Body of pancreas (tissue), 2 donors: ENCODE data around the genes FCRL6, SLAMF8, NHLH1 and VANGL2.

GRCh38 chr1:158001035-158001699, 7.7 kb downstream of the KIRREL1 start:
- PRO-cap: no peak
- RAMPAGE, long total RNA, 2 experiments: no peak in any of the 2 experiments

DNA sequence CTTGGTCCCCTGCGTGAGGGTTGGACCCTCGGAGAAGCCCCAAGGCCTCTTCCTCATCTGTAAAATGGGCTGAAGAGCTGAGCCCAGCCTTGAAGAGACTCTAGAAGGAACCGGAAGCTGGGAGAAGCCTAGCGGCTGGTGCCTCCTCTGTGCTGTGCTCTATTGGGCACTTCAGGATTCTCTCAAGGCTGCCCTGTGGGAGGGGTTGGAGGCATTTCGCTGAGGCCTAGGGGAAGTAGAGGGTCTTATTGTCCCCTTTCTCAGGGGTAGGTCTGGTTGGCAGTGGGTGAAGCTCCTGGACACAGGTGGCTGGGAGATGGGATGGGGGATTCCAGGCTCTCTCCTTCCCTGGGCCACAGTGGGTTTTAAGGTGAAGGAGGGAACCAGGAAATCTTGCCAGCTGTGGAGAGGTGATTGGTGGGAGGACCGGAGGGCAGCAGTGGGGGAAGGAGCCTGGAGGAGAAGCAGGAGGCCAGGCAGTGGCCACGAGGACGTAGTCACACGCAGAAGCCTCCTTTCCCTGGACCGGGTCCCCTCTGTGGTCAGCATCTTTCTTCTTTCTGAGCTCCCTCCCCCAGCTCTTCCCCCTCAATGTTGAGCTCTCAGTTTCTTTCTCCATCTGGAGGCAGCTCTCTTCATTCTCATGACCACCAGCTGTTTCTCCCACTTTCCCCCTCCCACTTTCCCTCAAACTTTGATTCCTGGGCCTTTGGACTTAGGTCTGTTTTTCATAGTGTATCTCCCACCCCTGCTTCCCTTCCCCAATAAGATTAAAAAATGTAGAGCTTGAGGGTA, 18.1 kb downstream of the KIRREL1 start:
- PRO-cap: no peak
- RAMPAGE, long total RNA, 2 experiments: no peak in any of the 2 experiments

DNA sequence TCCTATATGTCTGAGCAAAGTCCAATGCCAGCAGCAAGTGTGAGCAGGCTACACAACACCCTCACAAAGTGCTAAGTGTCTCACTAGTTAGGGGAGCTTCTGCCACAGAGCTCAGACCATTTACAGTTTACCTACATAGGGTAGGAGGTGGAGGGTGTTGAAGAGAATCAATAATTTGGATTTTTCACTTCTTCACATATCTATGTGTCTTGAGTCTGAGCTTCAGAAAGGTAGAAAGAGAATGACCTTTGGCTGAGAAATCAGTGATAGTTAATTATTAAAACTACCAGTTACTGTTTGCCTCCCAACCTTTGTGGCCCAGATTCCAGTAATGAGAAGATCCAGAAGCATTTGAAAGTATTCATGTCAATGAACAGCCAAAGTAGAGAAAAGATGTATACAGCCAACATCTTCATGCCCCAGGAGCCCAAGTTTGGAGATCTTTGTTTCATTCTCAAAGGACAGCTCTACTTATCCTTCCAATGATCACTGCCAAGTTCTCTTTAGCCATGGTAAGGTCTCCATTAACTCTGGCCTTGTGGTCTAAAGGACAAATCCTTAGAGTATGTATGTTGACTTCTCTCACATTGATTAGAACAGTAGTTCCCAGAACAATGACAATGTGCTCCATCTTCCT, 26.1 kb downstream of the OR10J5 start:
- PRO-cap: no peak
- RAMPAGE, long total RNA, 2 experiments: no peak in any of the 2 experiments

- PRO-cap: no peak
- RAMPAGE, long total RNA, 2 experiments: no peak in any of the 2 experiments
These were observed 21.3 kb upstream of the OR10J5 start for GRCh38 chr1:159557128-159557578.

- PRO-cap: no peak
- RAMPAGE, long total RNA, 2 experiments: no peak in any of the 2 experiments
These were observed at the start of gene FCRL6 for GRCh38 chr1:159802217-159802655. Gene FCRL6 (plus strand): TSS chr1:159802360.

GRCh38 chr1:159826475-159827051, at the start of gene SLAMF8:
Gene SLAMF8 (plus strand): TSS chr1:159826873.
- PRO-cap: no peak
- RAMPAGE, long total RNA, 2 experiments: start-site peak on the plus strand in 1 of 2 experiments, at chr1:159826730-159826786 at its widest, 7 reads per replicate

DNA sequence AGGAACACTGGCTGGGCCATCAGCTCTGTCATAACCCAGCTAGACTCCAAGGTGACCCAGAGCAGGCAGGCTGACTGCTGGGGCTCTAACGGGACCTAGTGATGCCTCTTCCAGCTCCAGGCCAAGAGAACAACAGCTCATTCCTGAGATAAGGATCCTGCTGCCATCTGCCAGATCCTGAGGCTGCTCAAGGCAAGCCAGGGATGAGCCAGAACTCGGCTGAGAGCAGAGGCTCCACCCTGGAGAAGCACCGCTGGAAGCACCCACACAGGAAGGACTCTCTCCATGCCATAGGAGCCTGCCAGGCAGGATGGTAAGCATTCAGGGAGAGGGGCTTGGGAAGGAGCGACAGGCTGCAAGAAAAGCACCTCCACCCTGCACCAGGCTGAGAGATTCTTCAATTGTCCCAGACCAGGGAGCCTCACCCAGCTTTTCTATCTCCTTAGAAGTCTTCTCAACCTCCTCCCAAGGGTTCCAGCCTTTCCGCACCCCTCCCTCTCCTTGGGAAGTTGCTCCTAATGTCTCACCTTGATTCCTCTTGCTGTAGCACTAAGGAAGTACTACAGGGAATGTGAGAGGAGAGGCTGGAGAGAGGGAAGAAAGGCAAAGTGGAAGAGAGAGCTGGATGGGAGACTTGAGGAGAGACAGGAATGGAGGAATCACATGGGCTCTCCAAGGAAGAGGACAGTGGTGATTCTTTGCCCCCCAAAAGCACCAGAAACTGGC, 1.8 kb downstream of the VSIG8 start:
- PRO-cap: no peak
- RAMPAGE, long total RNA, 2 experiments: no peak in any of the 2 experiments

GRCh38 chr1:159939705-159940371, 5.6 kb downstream of the IGSF9 start:
- PRO-cap: no peak
- RAMPAGE, long total RNA, 2 experiments: no peak in any of the 2 experiments

GRCh38 chr1:159940998-159941556, 4.3 kb downstream of the IGSF9 start:
- PRO-cap: no peak
- RAMPAGE, long total RNA, 2 experiments: no peak in any of the 2 experiments

DNA sequence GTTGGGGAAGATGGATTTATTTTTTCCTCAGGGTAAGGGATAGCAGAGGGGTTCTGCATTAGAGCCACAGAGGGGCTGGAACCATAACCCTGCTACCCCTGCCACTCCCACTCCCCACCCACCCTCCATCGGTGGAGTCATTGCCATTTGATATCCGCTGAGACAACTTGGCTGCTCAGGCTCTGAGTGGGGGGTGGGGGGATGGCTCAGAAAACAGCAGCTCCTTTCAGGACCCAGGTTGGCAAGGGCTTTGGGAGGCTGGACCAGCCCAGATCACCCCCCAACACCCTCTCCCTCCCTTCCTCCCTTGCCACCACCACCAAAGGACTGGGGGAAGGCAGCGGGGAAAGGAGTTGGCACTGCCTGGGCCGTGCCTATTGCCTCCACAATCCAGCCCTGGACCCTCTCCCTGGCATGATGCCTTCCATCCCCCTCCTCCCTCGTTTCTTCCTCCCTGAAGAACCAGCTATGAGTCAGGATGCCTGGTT, 1.7 kb downstream of the KCNJ10 start:
- PRO-cap: no peak
- RAMPAGE, long total RNA, 2 experiments: no peak in any of the 2 experiments

DNA sequence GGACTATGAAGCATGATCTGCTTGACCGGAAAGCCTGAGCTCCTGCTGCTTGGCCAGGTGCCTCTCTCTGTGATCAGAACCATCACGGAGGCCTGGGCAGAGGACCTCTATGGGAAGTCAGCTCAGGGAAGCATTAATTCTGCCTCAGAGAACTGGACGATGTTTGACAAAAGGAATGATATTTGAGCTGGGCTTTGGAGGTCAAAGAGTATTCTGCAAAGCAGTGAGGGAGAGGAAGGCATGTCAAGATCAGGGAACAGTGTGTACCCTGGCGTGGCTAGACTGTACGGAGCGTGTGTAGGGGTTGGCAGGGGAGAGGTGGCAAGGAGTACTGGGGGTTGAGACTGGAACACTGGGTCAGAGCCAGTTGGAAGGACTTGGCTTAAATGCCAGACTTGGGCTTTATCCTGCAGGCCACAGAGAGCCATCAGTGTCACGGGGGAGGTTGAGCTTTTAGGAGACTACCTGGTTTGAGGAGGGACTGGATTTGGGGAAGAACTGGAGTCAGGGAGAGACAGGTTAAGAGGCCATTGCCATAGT, 16.4 kb downstream of the ATP1A2 start:
- PRO-cap: no peak
- RAMPAGE, long total RNA, 2 experiments: no peak in any of the 2 experiments

DNA sequence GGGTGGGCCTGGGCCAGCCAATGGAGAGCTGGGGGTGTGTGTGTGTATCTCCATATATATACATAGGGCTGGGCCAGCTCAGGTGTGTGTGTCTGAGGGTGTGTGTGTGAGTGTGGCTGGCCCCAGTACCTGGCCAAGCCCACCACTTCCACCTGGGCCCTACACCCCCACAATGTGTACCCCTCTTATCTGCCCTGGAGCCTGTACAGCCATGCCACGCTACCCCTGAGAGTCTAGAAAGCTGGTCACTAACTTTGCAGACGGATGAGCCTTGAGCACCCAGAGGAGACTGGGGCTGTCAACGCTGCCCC, at the start of gene NHLH1:
Gene NHLH1, plus strand, starts transcription at position 85 of the 311 bp plus-strand sequence.
- PRO-cap: no peak
- RAMPAGE, long total RNA, 2 experiments: no peak in any of the 2 experiments

- PRO-cap: bidirectional peak, plus-strand start at chr1:160400464, minus-strand start at chr1:160400415
- RAMPAGE, long total RNA, 2 experiments: start-site peak on the plus strand in 2 of 2 experiments, at chr1:160400548-160400634 at its widest, 26 reads per replicate
These were observed at the start of gene VANGL2 for GRCh38 chr1:160400225-160401286. Gene VANGL2 (plus strand): TSS chr1:160400564.

DNA sequence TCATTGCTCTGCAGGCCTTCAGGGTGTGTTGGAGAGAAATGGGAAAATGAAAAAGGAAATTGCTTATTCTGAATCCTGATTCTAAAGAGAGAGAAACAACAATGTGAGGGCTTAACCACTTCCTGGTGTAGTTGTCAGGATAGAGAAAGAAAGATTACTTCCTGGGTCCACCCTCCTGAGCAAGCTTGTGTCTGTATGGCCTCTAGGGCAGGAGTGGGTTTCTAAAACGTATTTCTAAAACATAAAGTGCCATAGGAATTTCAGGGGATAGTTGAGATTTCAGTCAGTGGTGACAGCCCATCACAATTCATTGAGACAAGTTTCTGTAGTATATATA, 28.4 kb downstream of the VANGL2 start:
- PRO-cap: no peak
- RAMPAGE, long total RNA, 2 experiments: no peak in any of the 2 experiments

DNA sequence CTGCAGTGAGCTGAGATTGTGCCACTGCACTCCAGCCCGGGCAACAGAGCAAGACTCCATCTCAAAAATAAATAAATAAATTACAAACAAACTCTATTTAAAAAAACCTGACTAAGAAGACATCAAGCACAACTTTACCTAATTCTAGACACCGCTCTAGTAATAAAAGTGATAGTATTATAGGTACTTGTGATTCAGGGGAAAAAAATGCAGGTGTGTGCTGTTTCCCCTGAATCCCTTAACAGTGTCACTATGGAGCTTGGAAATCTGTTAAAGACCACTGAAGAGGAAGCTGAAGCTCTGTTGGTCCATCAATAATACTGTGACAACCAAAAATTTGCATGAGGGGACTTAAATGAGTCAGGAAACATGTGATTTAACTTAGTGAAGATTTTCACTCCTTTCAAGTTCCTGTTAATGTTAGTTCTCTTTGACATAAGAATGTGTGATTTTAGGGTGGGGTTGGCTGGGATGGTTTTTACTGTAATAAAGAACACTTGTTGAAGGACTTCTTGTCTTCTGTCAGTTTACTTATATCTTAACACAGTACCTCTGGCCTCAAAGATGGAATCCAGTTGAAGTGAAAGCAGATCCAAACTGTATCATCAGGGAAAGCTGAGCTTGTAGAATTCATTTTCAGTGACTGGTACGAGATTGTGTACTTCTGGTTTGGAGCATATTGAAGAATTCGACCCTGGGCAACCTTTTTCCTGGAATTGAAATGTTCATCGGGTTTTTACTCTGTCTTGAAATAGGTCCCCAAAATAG, 32.0 kb downstream of the VANGL2 start:
- PRO-cap: no peak
- RAMPAGE, long total RNA, 2 experiments: no peak in any of the 2 experiments

GRCh38 chr1:160637980-160638636, 8.7 kb downstream of the SLAMF1 start:
- PRO-cap: no peak
- RAMPAGE, long total RNA, 2 experiments: no peak in any of the 2 experiments

- PRO-cap: no peak
- RAMPAGE, long total RNA, 2 experiments: no peak in any of the 2 experiments
These were observed 1.1 kb upstream of the CD48 start for GRCh38 chr1:160712689-160713120.

DNA sequence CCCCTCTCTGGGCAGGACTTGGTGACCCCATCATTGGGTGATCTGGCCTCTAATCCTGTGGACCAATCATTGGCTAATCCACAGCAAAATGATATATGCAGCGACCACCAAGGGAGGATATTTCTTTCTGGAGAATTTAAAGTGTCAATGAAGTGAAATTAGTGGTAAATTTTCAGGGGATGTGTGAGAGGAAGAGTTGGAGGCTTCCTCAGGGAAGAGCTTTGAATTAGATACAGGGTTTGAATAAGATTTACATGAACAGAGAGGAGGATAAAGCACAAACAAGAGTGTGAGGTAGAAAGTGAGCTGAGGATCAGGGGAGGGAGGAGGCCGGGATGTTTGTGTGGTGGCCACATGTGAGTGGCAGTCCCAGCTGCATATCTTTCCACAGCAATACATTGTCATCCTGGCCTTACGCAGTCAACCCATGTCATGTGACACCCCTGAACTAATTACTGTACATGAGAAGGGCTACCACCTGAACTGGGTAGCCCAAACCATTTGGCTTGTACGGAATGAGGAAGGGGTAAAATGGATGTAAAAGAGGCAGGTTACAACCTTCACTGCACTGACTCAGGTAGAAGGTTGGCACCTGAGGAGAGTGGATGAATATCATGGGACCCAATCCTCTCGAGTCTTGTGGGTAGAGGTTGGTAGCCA, 4.1 kb downstream of the SLAMF7 start:
- PRO-cap: no peak
- RAMPAGE, long total RNA, 2 experiments: no peak in any of the 2 experiments

DNA sequence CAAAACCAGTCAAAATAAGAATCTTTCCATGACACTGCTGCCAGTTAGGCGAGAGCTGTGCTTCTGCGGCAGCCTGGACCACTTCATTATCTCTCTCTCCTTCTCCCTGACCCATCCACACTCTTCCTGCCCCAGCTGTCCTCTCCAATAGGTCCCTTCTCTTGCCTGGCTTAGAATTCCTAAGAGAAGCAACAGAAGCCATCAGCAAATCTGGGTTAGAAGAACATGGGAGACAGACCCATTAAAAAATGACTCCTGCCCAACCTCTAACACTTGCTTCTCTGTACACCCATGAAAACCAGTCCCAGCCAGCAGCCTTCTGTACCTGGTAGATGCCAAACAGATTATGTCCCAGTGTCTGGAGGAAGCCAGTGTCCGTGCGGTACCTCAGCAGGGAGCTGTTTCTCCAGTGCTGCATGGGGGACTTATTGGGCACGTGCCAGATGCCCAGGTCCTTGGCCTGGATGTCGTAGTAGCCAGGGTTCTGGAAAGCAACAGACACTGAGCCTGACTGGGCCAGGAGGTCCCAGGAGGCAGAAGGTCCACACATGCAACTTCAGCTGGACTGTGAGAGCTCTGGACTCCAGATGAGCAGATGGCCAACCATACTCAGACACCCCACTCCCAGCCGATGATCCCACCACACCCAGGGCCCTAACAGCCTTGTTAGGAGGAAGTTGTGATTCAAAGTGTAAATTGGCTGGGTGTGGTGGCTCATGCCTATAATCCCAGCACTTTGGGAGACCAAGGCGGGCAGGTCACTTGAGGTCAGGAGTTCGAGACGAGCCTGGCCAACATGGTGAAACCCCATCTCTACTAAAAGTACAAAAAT, 3.9 kb downstream of the ITLN1 start:
- PRO-cap: no peak
- RAMPAGE, long total RNA, 2 experiments: no peak in any of the 2 experiments

GRCh38 chr1:160894676-160895027, 9.7 kb upstream of the ITLN1 start:
- PRO-cap: no peak
- RAMPAGE, long total RNA, 2 experiments: no peak in any of the 2 experiments